A375 (cell line): ENCODE measurements around the genes ERCC6L, RLIM, ABCB7, MAGEE2 and FGF16.

GRCh38 chrX:72078200-72078696, 103.3 kb upstream of the PIN4 start:
- RAMPAGE, long total RNA = no peak

- RAMPAGE, long total RNA = no peak
These were observed at the start of gene ERCC6L for GRCh38 chrX:72238400-72239564. Gene ERCC6L (minus strand): TSS chrX:72239027.

DNA sequence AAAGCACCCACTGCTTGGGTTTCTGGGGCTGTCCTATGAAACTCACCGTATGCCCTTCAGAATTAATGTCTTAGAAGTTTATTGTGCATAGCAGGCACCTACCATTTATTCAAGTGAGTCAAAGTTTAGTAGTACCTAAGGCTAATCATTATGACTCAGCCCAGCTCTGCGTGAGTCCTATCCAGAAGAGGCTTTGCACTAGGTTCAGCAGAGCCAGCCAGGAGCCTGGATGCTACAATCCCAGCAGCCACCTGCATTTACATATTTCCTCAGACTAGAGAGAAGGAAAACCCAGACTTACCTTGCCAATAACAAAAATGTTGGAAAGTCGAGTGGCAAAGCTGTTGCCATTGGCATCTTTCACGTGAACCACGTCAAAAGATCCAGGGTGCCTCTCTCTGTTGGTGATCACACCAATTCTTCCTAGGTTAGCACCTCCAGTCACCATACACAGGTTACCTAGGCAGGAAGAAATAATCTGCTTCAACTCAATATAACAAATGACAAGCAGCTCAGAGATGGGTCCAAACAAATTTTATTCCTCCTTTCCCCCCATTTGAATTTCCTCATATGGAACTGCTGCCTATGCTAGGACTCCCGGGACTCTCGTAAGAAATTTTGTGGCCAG, 4.0 kb downstream of the RPS4X start:
- RAMPAGE, long total RNA = no peak

- RAMPAGE, long total RNA = no peak
These were observed 46.4 kb downstream of the HDAC8 start for GRCh38 chrX:72526129-72526824.

DNA sequence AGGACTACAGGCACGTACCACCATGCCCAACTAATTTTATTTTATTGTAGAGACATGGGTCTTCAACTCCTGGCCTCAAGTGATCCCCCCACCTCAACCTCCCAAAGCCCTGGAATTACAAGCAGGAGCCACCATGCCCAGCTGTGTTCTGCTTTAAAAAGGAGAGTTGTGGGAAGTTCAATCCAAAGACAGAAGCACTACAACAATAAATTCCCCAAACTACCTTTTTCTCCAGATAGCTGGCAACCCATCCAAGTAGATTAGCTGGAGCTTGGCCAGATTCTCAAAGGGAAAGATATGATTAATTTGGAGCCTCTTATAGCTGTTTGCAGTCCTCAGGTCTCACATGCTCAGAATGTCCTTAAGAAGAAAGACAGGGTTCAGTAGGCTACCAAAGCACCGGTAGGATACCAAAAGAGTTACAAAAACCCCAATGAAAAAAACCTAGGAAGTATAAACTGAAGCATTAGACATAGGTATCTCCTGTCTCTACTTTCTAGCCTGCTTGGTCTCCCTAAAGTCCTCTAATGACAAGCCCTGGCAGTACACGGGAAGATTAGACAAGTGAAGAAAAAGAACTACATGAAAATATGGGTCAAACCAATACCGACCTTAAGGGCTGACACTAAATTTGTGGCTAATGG, 270.1 kb downstream of the CHIC1 start:
- RAMPAGE, long total RNA = no peak

DNA sequence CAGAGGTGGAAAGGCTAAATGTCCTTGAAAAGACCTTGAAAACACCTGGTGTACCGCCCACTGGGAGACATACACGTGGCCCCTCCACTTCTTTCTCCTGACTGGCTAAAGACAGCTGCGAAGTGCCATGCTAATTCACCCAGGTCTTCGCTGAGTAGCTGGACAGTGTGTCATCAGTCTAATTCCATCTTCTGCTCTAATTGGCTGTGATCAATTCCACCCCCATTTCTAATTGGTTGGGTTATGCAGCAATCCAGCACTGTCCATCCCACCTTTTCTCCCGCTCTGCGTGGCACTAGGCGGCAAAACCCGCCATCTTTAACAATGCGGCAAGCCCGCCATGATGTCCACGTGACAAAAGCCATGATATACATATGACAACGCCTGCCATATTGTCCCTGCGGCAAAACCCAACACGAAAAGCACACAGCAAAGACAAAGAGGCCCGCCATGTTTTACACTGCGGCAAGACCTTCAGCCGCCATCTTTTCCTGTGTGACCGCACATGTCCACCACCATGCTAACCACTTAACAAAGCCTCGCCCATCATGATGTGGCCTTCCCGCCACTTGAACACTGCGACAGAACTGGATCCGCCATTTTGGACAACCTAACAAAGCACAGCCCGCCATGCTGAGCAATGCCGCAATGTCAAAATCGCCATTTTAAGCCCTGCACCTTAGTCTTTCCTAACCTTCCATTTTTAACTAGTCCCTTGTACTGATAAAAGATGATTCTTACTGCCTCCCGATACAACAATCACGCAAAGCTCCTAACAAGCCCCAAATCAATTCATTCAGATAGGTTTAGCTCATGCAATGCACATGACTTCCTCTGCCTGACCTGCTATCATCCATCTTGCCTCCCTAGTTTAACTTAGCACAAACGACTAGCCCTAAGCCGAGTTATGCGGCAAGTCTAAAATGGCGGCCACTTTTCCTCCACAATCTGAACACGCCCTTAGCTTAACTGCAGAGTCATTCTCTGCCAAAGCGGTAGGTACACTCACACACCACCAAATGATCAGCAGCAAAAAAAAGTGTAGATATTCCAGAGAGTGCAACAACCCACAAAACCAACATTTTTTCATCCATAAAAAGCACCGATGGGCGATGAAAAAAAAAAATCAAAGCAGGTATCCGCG, 288.3 kb downstream of the CHIC1 start:
- RAMPAGE, long total RNA = no peak

GRCh38 chrX:73947399-73947981, 356.5 kb upstream of the ZCCHC13 start:
- RAMPAGE, long total RNA = no peak

- RAMPAGE, long total RNA = no peak
These were observed 55.0 kb upstream of the ZCCHC13 start for GRCh38 chrX:74248899-74249521.

GRCh38 chrX:74280799-74281303, 23.1 kb upstream of the ZCCHC13 start:
- RAMPAGE, long total RNA = no peak

- RAMPAGE, long total RNA = no peak
These were observed at the start of gene RLIM for GRCh38 chrX:74613963-74615147. Gene RLIM (minus strand): TSS chrX:74614624.

DNA sequence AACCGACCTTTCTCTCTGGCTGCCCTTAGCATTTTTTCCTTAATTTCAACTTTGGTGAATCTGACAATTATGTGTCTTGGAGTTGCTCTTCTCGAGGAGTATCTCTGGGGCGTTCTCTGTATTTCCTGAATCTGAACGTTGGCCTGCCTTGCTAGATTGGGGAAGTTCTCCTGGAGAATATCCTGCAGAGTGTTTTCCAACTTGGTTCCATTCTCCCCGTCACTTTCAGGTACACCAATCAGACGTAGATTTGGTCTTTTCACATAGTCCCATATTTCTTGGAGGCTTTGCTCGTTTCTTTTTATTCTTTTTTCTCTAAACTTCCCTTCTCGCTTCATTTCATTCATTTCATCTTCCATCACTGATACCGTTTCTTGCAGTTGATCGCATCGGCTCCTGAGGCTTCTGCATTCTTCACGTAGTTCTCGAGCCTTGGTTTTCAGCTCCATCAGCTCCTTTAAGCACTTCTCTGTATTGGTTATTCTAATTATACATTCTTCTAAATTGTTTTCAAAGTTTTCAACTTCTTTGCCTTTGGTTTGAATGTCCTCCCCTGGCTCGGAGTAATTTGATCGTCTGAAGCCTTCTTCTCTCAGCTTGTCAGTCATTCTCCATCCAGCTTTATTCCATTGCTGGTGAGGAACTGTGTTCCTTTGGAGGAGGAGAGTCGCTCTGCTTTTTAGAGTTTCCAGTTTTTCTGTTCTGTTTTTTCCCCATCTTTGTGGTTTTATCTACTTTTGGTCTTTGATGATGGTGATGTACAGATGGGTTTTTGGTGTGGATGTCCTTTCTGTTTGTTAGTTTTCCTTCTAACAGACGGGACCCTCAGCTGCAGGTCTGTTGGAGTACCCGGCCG, 47.6 kb downstream of the NEXMIF start:
- RAMPAGE, long total RNA = no peak

GRCh38 chrX:75004640-75005023, 79.4 kb upstream of the NEXMIF start:
- RAMPAGE, long total RNA = no peak

GRCh38 chrX:75155827-75156870, at the start of gene ABCB7:
Gene ABCB7 (minus strand): TSS chrX:75156283.
- RAMPAGE, long total RNA = start-site peak on the minus strand at chrX:75156282-75156315, 27 and 11 reads in 2 replicates

GRCh38 chrX:75784946-75785437, at the start of gene MAGEE2:
Gene MAGEE2 (minus strand): TSS chrX:75785254.
- RAMPAGE, long total RNA = no peak

DNA sequence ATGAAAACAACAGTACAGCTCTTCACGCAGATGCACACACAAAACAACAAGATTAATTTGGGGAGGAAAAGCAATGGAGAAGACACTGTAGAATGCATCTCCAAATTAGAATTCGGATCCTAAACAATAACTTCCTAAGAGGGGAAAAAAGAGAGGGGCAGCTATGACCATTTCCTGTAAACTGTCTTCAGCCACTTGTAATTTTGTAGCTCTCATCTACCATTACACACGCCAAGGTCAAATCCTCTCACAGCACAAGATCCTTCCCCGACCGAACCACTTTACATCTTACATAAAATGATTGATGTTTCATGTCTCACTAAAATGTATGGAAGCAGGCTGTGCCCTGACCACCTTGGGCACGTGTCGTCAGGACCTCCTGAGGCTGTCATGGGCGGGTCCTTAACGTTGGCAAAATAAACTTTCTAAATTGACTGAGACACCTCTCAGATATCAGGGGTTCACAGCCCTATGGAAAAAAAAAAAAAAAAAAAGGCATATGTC, 24.1 kb upstream of the PBDC1 start:
- RAMPAGE, long total RNA = no peak

GRCh38 chrX:76428682-76429074, 1.2 kb downstream of the MAGEE1 start:
- RAMPAGE, long total RNA = no peak

GRCh38 chrX:77446850-77447845, at the start of gene FGF16:
Gene FGF16 (plus strand): TSS chrX:77447389.
- RAMPAGE, long total RNA = no peak

DNA sequence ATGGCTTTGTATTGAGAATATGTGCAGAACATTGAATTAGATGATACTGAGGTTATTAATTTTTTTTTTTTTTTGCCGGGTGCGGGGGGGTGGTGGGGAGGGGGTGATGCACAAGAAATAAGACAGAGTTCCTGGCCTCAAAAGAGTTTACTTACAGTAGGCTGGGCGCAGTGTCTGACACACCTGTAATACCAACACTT, 908 bp downstream of the ATP7A start:
- RAMPAGE, long total RNA = no peak

DNA sequence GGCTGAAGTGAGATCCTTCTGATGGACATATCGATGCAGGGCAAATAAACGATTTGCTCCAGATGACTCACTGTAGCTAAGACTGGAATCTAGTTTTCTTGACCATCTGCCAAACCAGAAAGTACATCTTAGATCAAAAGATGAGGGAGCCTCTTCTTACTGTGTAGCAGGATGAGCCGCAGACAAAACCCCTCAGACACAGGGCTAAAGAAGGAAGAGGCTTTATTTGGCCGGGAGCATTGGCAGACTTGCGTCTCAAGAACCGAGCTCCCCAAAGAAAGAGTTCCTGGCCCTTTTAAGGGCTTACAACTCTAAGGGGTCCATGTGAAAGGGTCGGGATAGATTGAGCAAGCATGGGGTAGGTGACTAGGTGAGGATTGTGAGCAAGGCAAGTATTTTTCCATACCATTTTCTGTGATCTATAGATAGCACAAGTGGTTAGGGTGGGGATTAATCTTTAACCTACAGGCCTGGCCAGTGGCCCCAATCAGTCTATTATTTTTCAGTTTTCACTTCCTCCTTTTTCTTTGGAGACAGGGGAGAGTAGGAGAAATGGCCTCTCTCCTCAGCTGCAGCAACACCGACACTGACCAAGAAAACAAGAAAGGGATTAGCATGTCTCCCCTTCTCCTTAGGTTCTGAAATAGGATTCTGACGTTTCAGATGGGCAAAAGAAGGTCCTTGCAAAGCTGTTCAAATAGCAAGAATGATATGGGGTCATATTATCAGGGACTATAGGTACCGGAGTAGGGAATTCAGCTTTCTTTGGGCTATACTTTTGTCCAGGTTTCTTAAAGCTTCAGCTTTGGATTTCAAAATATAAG, 34.9 kb upstream of the PGK1 start:
- RAMPAGE, long total RNA = no peak

DNA sequence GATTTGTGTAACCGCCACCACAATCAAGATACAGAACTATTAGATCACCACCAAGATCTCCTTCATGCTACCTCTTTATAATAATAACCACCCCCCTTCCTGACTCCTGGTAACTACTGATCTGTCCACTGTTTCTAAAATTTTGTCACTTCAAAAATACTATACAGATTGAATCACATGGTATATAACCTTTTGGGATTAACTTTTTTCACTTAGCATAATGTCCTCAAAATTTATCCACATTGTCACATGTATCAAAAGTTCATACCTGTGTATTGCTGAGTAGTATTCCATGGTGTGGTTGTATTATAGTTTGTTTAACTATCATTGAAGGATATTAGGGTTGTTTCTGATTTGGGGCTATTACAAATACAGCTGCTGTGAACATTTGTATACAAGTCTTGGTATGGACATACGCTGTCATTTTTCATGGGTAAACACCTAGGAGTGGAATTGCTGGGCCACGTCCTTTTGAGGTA, 3.3 kb downstream of the PGK1 start:
- RAMPAGE, long total RNA = no peak